ENCODE measurements around a stretch of chr3.

- RRBS = no CpG with 5 or more reads among the region's 27 CpGs
Observed at GRCh38 chr3:197520434-197521521, 35.0 kb downstream of the BDH1 start.

DNA sequence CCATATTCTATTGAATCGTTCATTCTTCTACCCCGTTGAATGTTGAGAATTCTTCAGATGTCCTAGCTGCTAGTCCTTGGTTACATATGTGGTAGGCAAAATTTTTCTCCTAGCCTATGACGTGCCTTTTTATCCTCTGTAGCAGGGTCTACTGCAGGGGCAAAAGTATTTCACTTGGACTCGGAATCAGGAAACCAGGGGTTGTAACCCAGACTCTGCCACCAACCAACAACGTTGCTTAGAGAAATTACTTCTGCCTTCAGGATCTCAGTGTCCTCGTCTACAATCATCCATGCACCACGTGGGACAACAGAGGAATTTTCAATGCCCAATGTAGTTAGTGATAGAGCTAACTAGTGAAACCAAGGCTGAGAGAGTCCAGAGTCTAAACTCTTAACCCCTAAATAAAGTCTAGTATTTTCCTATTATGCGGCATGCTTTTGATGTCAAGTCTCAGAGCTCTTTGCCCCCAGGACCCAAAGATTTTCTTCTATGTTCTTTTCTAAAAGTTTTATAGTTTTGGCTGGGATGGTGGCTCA is 20.5 kb downstream of the BDH1 start:
- RRBS = no CpG with 5 or more reads among the region's 8 CpGs

GRCh38 chr3:197549194-197550115 is 6.3 kb downstream of the BDH1 start:
- RRBS = no CpG with 5 or more reads among the region's 11 CpGs

GRCh38 chr3:197773901-197774664 is 17.0 kb upstream of the LRCH3 start:
- RRBS = no CpG with 5 or more reads among the region's 22 CpGs

DNA sequence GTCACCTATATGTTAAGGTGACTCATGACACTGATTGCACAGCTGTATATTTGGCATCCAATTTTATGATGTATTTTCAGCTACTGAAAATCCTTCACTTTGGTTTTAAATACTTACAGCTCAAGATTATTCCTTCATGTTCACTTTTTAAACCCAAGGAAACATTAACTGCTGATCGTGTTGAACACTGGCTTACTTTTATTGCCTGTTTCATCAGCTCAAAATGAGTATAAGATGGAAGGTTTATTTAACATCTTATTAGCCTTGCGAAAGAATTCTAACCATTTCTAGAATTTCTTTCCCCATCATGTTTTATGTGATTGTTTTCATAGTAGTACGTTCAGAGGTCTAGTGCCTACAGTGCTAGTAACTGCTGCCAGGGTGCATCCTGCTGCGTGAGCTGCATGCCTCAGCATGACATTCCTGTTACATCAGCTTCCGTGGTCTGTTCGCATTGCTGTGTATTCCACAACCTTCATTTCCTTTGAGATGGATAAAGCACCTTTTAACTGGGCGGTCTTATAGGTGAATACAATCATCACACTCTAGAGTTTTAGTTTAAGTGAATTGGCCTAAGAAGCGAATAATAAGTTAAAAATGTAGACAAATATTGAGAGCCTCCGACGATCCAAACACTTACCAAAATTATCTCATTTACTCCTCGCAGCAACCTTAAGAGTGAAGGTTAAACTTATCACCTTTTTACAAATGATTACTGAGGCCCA is 63.9 kb downstream of the LRCH3 start:
- RRBS = no CpG with 5 or more reads among the region's 11 CpGs

DNA sequence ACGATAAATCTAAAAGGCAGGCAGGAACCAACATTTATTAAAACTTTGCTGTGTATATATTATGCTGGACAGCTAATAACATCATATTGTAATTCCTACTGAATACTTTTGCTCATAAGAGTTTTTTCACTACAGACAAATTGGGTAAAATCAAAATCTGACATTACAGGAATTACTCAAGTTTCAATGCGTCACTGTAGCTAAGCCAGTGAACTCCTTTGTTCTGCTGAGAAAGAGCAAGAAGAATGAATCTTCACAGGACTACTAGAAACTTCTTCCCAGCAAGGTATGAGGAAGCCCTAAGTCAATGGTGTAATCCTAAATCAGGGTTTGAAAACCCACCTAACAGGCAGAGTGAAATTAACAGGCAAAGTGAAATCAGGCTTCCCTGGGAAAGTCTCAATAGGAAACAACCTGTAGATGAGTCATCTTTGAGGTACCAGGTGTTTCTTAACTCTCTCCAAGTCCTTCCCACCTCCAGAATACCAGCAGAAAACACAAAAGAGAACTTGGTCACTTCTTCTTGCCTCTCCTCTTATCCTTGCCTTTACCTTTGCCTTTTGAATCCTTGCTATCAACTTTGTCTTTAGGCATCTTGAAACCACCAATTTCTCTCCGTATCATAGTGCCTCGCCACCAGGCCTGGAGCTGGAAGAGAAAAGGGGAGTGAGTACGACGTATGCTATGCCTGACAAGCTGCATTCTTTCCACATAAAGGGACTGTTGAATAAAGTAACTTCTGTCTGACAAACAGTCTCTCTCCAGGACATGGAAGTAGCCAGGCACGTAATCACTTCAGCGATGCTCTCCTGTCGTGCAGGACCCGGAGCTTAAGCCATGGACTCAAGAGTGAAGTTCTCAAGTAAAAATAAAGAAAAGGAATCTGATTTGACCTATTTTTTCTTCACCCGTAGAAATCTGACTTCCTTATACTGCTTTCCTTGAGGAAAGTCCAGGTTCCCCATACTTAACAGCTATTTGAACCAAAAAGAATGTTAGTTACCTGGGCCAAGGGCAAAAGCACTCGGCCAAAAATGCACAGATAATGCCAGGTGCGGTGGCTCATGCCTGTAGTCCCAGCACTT is 60.6 kb upstream of the RPL35A start:
- RRBS = no CpG with 5 or more reads among the region's 13 CpGs

DNA sequence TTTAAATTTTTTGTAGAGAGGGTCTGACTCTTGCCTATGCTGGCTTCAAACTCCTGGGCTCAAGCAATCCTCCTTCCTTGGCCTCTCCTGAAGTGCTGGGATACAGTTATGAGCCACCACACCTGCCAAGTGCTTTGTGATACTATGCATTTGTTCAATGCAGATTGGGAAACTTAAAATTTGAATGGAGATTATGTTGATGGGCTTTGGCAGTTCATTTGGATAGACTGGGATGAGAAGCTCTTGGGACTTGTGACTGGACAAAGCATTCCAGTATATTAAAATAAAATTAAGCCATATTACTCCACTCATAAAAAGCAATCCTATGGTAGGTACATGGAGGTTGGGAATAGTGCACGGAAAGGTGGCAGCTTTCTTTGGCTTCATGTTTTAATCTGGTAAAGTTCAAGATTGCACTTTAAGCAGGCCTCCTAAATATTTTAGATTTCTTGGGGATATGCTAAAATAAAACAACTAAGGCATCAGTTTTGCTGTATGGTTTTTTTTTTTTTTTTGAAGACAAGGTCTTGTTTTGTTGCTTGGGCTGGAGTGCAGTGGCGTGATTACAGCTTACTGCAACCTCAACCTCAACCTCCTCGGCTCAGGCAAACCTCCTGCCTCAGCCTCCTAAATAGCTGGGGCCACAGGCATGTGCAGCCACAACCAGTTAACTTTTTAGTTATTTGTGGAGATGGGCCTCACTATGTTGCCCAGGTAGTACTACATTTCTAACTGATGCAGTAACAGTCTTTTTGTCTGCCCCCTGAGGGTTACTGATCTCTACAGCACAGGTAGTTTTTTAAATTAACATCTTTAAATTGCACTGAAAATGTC is 3.4 kb downstream of the IQCG start:
- RRBS = no CpG with 5 or more reads among the region's 3 CpGs

- RRBS = 0% methylated on average over 1 of the region's 17 CpGs
Observed at GRCh38 chr3:197957506-197958305, 2.1 kb downstream of the IQCG start.

Measured in amniotic epithelial cell (primary cell).